PFSK-1 (cell line): ENCODE measurements around a stretch of chr21.

- RRBS: under 1% methylated on average over 5 of the region's 19 CpGs
Observed at GRCh38 chr21:17819539-17819907, 367 bp upstream of the C21orf91 start.

GRCh38 chr21:17931009-17931479 lies 111.9 kb upstream of the C21orf91 start:
- RRBS: no CpG with 5 or more reads among the region's 4 CpGs

GRCh38 chr21:18759607-18759905 lies 356.0 kb upstream of the TMPRSS15 start:
- RRBS: no CpG with 5 or more reads among the region's 6 CpGs

- RRBS: no CpG with 5 or more reads among the region's 4 CpGs
Observed at GRCh38 chr21:19261926-19262224, 858.3 kb upstream of the TMPRSS15 start.

GRCh38 chr21:22200559-22201096 lies 1202.4 kb downstream of the NCAM2 start:
- RRBS: no CpG with 5 or more reads among the region's 4 CpGs

DNA sequence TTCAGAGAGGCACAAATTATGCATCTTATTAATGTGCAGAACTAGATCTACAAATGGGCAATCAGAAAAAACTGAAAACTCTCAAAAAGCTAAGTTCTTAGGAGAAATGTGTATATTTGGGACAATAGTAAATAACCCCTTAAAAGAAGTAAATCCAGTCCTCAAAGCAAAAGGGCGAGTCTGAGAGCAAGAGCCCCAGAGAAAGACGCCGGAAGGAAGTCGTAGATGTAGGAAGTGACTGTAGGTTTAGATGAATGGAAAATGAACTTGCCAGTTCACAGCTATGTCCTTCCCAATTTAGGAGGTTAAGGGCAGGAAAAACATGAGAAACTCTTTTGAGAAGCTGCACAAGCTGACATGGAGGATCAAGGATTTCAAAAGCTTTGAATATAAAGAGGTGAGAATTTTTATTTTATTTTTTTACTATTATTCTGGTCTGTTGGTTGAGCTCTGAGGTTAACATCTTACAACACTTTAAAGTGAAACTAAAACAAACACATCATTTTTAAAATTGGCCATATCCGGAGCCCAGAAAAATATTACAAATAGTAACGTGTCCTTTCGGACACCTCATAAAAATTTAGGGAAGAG lies 1178.7 kb downstream of the MRPL39 start:
- RRBS: no CpG with 5 or more reads among the region's 7 CpGs

GRCh38 chr21:25457377-25457935 lies 149.8 kb downstream of the MRPL39 start:
- RRBS: no CpG with 5 or more reads among the region's 1 CpG

GRCh38 chr21:25561377-25562728 lies 45.4 kb downstream of the MRPL39 start:
- RRBS: 97% methylated on average over 16 of the region's 84 CpGs

DNA sequence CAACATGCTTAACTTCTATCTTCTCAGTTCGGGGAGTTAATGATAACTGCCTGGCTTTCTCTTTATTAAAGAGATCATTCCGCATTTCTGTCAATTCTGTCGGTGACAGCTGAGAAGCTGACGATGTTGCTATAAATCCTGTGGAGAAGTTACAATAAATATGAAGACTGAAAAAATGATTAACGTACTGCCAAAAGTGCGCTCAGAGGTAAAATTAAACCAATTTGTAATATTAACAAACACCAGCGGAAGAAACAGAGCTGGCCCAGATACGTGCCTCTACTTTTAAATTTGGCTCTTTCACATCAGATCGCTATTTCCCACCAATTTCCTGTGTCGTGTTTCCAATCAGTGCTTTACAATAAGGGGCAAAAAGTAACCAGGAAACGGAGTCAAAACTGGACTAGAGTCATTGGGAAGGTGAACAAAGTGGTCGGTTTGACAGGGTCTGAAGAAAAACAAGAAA lies 730 bp downstream of the MRPL39 start:
- RRBS: no CpG with 5 or more reads among the region's 12 CpGs

DNA sequence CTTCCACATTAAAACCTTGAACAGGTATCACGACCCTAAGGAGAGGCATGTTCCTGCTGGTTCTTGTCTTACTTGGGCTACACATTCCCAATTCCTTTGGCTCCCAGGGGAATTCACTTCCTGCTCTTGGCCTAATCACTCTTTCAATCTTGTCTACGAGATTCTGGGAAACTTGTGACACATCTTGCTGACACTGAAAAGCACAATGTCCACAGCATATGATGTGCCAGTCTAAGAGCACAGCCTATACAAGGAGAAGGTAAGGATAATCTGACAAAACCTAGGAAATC lies 163.9 kb downstream of the GABPA start:
- RRBS: no CpG with 5 or more reads among the region's 2 CpGs

GRCh38 chr21:25998129-25998630 lies 172.4 kb downstream of the APP start:
- RRBS: no CpG with 5 or more reads among the region's 3 CpGs

- RRBS: no CpG with 5 or more reads among the region's 8 CpGs
Observed at GRCh38 chr21:26089749-26090304, 80.7 kb downstream of the APP start.

DNA sequence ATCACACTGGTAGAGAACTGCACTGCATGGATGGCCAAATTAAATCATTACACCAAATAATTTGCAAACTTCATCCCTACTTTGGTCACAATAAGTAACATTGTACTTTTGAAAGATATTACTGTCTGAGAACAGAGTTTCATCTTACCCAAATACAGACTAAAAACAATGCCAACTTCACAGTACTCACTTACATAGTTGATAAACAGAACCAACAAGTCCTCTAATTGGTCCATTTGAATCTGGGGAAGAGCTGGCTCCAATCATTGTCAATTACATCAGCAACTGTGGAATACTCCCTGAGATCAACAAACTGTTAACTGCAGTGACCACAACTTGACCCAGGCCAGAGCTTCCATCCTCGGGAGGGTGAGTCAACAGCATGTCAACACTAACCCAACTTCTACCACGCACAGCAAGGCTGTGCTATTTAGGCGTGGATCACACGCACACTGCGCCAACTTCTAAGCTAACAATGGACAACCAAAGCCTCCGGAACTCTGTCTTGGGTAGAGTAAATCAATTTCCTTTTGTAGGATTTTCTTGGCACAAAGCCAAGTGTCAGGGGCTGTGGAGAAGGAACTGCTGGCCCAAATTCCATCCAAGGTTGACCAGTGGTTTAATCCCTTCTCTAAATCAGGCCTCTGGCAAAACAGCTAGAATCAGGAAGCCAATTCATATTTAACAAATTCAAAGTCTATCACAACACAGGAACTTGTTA lies 30.5 kb downstream of the APP start:
- RRBS: no CpG with 5 or more reads among the region's 6 CpGs

GRCh38 chr21:26833608-26834355 lies 11.4 kb downstream of the ADAMTS1 start:
- RRBS: no CpG with 5 or more reads among the region's 7 CpGs

DNA sequence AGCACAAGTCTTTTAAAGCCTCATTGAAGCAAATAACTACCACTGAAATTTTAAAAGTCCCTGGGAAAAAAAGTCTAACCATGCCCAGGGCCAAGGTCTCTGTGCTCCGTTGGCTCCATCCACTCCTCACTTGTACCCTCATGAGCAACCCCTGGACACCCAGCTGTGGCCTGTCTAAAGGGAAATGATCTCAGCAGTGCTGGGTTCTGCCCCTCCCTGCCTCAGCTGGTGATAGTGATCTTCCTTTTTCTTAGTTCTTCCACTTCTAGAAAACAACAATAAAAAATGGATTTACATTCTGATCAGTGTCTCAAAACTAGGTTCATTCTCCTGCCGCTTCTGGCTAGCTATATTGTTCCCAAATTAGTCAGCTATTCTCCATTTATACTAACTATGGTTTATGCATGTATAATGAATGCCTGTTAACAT lies 423.5 kb upstream of the ADAMTS5 start:
- RRBS: no CpG with 5 or more reads among the region's 2 CpGs

DNA sequence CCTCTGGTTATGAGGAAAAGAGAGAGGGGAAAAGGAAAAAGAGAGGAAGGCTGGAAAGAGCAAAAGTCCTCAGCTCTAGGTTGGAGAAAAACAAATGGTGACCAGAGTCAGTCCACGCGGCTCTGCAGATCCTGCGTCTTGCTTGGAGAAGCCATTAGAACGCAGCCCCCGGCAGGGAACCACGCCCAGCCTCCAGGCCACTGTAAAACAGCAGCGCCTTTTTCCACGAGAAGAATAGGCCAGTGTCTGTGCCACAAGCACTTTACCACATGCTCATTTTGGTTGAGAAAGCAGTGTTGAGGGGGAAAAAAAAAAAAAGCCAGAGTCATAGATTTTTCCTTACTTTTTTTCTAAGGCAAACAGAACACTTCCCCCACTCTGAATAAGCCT lies 846.9 kb upstream of the ADAMTS5 start:
- RRBS: no CpG with 5 or more reads among the region's 8 CpGs

DNA sequence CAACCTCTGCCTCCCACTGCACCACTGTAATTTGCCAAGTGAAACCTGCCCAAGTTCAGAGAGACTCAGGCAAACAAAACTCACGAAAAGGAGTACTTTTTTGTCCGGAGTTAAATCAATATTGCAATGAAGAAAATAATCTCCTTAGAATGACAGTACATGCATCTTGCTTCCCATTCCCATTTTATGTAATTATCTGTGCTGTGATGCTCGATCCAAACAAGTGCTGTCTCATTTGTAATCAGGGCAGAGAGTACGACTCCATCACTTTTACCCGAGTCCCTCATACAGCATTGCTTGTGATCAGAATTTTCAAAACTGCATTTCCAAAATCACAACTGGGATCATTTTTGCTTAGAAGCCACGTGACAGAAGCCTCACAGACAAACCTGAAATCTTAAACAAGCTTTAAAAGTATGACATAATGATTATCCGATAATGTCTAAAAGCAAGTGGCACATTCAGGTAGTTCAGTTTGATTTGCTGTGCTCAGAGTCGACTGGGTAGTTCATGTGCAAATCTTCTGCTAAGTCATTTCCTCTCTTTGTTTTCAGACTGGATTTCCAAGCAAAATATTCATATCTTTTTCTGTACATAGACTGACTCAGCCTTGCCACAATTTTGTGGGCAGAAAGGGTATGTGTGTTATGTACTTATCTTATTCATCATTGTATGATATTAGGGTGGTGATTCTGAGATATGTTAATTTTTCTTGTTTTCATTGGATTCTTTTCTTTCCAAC lies 248.4 kb downstream of the N6AMT1 start:
- RRBS: no CpG with 5 or more reads among the region's 8 CpGs

GRCh38 chr21:28798203-28798659 lies 86.9 kb downstream of the N6AMT1 start:
- RRBS: no CpG with 5 or more reads among the region's 1 CpG